Right common carotid artery plus branches (tissue), 1 donor: ENCODE data around the gene RUNX1.

- PRO-cap: no peak
Observed at GRCh38 chr21:34542911-34543204, 30.8 kb upstream of the KCNE1 start.

GRCh38 chr21:34691346-34691897 is 22.6 kb downstream of the CLIC6 start:
- PRO-cap: no peak

DNA sequence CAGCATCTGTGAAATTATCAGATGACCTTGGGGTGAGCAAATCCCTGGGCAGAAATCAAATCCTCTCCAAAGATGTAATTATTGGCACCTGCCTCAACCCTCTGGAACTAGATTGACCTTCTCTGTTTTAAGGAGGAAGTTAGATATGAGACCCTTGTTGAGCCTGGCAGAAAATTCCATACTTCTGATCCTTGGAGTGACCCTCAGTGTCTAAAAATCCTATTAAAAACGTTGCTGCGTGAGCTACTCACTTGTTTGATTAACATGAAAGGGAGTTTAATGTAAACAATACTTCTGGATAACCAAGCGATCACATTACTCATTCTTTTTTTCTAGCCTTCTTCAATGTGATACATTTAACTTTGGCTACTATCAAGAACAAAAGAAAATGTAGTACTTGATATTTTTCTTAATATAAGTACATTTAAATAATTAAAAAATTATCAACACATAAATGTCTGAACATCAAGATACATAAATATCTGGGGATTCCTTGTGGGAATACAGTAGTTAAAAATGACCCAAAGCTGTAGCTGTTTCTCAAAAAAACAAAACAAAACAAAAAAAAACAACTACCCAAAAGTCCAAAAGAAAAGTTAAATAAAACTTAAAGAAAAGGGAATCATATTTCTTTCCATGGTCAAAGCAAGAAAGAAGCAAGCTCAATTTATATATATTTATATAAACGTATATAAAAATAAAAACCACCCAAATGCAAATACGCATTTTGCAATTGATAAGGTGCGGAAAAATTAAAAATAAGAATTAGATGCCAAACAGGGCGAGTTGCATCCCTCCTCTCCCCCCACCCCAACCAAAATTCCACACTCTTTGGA is 122.3 kb downstream of the CLIC6 start:
- PRO-cap: no peak

DNA sequence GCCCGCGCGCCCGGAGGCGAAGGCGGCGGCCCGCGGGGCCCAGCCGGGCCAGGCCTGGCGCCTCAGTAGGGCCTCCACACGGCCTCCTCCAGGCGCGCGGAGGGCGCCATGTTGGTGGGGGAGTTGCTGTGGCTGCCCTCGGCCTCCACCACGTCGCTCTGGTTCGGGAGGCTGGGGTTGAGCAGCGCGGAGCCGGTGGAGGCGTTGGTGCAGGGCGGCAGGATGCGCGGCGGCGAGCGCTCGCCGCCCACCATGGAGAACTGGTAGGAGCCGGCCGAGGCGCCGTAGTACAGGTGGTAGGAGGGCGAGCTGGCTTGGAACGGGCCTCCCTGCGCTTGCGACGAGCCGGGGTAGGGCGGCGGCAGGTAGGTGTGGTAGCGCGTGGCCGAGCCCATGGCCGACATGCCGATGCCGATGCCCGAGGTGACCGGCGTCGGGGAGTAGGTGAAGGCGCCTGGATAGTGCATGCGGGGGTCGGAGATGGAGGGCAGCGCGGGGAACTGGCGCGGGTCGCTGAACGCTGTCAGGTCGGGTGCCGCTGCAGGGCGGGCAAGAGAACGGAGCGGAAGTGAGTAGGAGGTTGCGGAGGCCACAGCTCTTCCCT is 123.4 kb downstream of the CLIC6 start:
- PRO-cap: no peak

GRCh38 chr21:34795450-34796285 is 126.9 kb downstream of the CLIC6 start:
- PRO-cap: no peak

GRCh38 chr21:34803949-34804714 is 135.3 kb downstream of the CLIC6 start:
- PRO-cap: no peak

- PRO-cap: no peak
Observed at GRCh38 chr21:34818198-34819068, 149.6 kb downstream of the CLIC6 start.

GRCh38 chr21:34835357-34836086 is 166.7 kb downstream of the CLIC6 start:
- PRO-cap: no peak

DNA sequence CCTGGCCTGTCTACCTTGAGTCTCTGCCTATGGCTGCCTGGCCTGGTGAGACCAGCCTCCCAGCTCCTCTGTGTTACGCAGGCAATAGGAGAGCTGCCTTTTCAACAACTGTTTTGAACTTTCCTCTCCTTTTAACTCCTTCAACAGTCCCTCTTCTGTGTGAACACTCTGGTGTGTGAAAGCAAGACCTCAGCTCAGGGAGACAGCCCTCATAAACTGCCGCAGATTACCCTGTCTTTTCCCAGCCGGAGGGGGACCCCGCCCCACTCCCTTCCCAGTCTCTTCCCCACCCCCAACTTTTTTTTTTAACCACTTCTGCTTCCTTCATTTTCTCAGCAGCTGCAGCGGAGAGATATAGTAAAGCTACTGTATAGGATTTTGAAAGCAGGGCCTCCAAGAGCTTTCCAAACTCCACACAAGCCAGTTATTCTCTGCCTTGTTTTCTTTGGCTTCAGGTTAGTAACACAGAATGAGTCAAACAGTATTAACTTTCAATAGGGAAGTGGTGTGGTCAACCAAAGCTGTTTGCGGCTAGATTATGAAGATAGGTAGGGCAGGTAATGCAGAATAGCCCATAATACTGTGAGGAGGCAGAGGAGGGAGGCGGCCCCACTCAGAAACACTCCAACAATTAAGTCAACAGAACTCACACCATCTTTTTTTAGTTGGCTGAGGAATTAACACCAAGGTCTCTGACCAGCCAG is 176.8 kb downstream of the CLIC6 start:
- PRO-cap: no peak

GRCh38 chr21:34880229-34880875 is 168.8 kb downstream of the RUNX1 start:
- PRO-cap: no peak

- PRO-cap: bidirectional peak, plus-strand start at chr21:34889478, minus-strand start at chr21:34889365; bidirectional peak, plus-strand start at chr21:34889839, minus-strand start at chr21:34889717; bidirectional peak, plus-strand start at chr21:34890327, minus-strand start at chr21:34890081
Observed at GRCh38 chr21:34889430-34890537, 159.3 kb downstream of the RUNX1 start.

GRCh38 chr21:35021840-35022489 is 27.1 kb downstream of the RUNX1 start:
- PRO-cap: no peak

- PRO-cap: no peak
Observed at GRCh38 chr21:35045376-35046098, 3.6 kb downstream of the RUNX1 start.

- PRO-cap: no peak
Observed at GRCh38 chr21:35046956-35047114, 2.3 kb downstream of the RUNX1 start.

- PRO-cap: no peak
Observed at GRCh38 chr21:35048648-35049758, at the start of gene RUNX1. TSS of gene RUNX1 (minus strand) at chr21:35049302.

DNA sequence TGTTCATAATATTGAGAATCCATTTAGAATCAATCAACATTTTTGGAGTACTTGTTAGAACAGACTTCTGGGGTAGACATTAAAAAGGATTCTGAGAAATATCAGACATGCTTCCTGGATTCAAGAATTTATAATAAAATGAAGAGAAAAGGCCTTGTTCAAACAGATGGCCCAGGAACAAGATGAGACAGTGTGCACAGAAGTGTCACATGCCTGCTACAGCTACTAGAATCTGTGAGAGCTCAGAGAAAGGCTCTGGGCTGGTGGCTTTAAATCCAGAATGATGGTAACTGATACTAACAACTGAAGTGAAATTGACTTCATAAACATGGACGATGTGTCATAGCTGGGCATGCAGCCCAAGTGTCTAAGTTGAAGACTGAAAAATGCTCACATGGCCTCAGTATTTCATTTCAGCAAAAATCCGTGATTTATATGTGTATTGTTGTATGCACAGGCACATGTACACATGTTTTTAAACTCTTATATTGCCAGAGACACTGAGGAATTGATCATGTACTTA is 208.2 kb upstream of the RUNX1 start:
- PRO-cap: no peak

GRCh38 chr21:35814946-35815360 is 245.4 kb downstream of the SETD4 start:
- PRO-cap: no peak

DNA sequence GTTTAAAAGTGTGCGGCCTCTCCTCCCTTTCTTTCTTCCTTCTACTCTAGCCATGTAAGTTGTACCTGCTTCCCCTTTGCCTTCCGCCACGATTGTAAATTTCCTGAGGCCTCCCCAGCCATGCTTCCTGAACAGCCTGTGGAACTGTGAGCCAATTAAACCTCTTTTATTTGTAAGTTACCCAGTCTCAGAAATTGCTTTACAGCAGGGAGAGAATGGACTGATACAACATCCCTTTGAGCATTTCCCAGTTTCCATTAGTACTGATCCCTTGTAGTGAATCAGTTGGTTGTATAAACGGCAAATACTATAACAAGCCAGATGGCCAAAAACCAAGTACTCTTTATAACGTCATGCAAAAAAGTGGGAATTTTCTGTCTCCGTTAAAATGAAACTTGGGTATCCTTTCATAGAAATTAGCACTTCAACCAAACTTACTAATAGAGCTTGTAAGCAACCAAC is 10.2 kb downstream of the CBR1 start:
- PRO-cap: no peak

- PRO-cap: no peak
Observed at GRCh38 chr21:36127264-36127763, 7.6 kb upstream of the CBR3 start.

DNA sequence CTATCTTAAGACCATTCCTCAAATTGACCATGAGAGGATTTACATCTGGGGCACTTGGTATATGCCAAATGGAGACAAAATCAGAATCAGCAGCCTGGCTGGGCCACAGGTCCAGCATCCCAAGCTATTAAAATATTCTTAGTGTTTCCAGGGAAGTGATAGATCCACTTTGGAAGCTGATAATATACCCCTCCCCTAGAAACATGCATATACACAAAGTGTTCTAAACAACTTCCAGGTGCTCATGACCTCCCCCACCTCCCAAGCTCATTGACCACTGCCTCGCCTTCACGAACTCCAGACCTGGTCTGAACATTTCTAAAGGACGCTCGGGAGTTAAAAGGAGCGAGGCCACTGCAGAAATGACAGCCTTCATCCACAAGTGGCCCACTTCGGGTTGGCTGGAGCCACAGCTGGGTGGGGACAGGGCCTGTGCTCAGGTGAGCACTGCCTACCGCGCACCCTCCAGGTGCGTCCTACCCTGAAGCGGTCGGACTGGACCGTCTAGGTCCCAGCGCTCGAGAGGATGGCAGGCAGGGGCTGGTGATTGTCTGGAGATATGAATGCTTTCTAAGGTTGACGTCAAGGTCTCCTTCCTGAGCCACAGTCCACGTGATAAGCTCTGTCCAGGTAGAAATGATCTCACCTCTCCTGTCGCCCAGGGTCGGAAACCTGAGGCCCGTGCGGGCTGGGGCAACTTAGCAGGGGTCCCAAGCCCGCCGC is 1.2 kb upstream of the DOP1B start:
- PRO-cap: no peak